Sternocleidomastoid (tissue), 1 donor: ENCODE results near the genes PHYH and ACBD7.

GRCh38 chr10:12844902-12845429 lies 156.5 kb downstream of the CCDC3 start:
- PRO-cap, result no peak

GRCh38 chr10:13088292-13088818 lies 11.6 kb upstream of the OPTN start:
- PRO-cap, result no peak

DNA sequence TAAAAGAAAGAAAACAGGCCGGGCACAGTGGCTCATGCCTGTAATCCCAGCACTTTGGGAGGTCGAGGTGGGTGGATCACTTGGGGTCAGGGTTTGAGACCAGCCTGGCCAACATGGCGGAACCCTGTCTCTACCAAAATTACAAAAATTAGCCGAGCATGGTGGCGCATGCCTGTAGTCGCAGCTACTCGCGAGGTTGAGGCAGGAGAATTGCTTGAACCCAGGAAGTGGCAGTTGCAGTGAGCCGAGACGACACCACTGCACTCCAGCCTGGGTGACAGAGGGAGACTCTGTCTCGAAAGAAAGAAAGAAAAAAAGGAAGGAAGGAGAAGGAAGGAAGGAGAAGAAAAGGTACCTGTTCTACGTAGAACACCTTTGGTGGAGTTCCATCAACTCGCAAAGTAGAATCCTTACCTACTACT lies 24.4 kb upstream of the MCM10 start:
- PRO-cap, result no peak

GRCh38 chr10:13299984-13300428 lies at the start of gene PHYH:
PHYH (minus strand) TSS chr10:13300064.
- PRO-cap, result bidirectional peak, plus-strand start at chr10:13300189, minus-strand start at chr10:13300064

DNA sequence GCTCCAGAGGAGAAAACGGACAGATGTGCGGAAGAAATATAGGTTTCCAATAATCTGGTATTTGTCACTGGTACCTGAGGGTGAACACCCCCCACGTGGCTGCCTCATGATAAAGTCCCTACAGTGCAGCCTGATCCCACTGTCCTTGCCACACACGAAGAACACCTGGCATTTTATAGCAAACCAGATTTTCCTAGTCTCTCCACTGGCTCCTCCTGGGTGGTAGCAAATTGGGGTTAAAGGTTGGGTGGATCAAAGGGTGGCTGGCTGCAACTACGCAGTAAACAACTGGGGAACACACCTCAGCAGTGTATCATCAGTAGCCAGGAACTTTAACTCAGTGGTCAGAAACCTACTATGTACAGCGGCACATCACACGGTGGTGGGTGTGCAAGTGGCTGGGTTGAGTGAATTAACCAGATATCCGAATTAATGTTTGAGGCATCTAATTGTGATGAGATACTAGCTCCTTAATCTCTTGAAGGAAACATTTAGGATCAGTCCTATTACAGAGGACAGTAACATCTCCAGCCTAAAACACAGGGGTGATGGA lies 10.2 kb downstream of the SEPHS1 start:
- PRO-cap, result no peak

DNA sequence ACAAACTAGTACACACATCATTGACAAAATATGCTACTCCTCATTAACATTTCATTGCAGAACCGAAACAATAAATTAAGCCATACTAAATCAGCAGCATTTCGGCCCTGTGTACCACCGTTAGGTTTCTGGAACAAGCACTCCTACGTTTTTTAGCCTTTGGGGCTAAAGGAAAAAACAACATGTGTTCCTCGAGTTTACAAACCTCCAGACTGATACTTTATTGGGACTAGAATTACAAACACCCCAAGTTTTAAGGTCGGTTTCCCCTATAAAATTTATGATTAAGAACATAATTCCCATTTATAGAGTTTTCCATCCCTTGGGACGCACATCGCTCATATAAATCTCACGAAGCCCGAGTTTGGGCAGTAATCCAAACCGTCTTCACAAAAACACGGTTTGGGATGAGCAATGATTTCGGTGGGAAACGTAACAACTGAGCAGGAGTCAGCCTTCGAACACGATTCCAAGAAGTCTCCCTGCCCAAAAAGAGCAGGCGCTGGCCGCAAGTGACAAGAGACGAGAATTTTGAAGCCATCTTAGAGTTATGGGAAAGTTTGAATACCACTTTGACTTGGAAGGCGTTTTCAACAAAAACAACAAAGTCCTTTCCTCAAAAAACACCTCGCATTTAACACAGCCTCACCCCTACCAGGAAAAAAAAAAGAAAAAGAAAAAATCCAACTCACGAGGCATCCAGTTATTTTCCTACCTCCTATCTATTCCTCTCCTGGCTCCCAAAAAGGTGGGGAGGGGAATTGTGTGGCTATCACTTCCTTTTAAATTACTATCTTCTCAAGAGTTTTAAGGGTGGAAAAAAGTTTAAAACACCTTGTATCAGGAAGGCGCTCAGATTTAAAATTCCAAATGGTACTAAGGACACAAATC lies 1.8 kb downstream of the SEPHS1 start:
- PRO-cap, result no peak

DNA sequence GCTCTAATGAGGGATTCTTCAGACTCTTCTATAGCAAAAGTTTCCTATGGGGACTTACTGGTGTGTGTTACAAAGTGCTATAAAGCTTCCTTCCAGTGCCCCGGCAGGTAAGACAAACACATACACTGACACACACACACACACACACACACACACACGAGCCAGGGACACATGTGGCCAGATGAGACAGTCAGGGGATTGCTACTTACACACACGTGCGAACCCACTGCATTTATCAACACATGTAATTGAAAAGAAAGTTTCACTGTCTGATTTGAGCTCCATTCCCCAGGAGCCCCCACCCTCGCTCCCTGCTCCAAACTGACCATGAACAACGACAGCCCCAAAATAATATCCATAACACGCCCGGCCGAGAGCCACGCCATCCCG lies 119.9 kb downstream of the PRPF18 start:
- PRO-cap, result no peak

- PRO-cap, result no peak
Measured at GRCh38 chr10:13717585-13717895, 130.8 kb downstream of the PRPF18 start.

- PRO-cap, result no peak
Measured at GRCh38 chr10:13717896-13719055, 131.5 kb downstream of the PRPF18 start.

DNA sequence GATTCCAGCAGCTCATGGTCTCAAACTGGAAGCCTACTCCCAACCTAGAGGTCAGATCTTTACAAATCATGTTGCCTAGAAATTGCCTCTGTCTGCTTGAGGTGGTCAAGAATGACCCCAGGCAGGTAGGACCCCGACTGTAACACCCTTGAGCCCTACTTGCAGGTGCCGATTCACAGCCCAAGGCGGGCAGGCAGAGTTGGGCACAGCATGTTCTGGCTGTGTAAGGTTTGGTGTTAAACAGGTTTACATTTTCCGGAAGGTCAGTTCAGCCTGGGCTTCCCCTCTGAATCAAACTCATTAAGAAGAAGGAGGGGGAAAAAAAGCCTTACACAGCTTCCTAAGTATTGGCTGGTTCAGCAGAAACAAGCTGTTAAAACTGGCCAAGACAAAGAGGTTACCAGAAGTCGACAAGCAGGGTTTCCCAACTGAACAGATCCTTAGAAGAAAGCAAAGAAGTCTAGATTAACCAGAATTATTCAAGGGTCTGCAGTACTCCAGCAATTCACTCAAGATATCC lies 132.6 kb downstream of the PRPF18 start:
- PRO-cap, result no peak

- PRO-cap, result no peak
Measured at GRCh38 chr10:13822996-13823472, 236.3 kb downstream of the PRPF18 start.

- PRO-cap, result no peak
Measured at GRCh38 chr10:13984654-13985506, 345.8 kb downstream of the FRMD4A start.

- PRO-cap, result no peak
Measured at GRCh38 chr10:13987427-13987912, 343.3 kb downstream of the FRMD4A start.

DNA sequence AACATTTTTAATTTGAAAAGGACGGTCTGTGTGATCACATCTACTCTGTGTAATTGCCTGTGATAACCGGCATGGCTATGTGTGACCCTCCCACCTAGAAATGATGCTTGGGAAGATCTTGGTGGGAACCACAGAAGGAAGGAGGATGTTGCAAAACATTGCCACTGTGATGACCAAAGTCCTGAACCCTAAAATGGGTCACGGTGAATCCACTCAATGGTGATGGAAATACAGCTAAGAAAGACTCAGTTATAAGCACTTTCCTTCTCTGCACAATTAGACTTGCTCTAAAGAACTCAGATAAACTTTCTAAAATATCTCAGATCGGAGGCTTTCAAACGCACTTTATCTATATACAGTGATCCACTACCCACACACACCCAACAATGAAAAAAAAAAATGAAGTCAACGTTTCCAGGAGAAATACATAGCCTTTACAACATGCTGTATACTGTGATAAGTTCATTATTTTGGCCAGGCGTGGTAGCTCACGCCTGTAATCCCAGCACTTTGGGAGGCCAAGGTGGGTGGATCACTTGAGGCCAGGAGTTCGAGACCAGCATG lies 221.4 kb upstream of the FRMD4A start:
- PRO-cap, result no peak

DNA sequence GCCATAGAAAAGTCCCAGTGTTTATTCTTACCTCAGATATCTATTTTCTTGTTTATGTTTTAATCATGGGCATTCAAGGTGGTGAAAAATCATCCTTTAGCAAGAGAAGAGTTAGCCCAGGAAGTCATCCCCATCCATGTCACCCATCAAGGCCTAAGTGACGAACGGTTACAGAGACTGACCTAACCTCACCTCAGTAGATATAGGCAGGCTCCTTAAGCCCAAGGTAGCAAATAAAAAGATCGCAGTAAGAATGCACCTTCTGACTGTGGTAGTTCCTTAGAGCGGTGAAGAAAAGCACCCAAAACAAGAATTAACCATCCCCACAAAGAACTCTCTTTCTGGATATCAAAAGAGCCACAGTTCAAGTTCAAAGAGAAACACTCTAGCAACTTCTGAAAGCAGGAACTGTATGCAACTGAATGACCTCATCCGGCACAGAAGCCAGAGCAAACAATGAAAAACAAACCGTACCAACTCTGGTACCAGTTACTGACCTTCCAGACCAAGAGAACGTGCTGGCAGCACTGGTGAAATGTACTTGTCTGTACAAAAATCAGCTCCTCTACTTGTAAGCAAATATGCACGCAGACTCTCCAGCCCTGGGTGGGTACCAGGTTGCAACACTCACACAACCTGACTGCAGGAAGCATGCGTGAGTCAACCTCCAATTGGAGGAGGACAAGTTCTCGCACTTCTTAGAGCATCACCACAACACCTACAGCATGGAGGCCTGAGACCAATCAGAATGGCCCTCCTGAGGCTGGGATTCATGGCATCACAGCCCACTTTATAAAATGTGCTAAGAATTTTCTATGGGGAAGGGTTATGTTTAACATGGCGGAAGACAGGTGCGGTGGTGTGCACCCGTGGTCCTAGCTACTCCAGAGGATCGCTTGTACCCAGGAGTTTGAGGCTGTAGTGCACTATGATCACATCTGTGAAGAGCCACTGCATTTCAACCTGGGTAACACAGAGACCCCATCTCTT lies 202.7 kb downstream of the FAM107B start:
- PRO-cap, result no peak

DNA sequence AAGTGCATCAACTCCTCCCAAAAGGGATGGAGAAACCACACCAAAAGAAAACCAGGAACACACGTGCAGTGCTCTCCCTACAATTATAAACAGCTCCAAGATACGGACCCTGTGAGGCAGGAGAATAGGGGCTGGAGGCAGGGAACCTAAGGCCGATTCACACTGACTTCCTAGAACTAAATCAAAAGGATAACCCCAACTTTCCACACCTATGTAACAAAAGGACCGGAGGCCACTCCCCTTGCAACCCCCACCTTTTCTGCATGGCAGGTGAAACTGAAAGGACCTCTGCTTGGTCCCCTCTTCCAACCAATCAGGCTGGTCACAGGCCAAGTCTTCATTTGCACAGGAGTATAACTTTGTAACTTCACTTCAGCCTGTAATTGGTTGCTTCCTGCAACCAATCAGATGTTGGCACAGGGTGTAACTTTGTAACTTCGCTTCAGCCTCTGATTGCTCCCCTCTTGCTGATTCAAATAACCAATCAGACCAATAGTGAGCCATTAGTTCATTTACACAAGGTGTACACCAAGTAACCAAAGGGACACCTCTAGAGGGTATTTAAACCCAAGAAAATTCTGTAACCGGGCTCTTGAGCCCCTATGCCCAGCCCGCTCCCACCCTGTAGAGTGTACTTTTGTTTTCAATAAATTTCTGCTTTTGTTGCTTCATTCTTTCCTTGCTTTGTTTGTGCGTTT lies 190.0 kb downstream of the FAM107B start:
- PRO-cap, result no peak

GRCh38 chr10:14601771-14602878 lies 172.6 kb downstream of the FAM107B start:
- PRO-cap, result no peak

DNA sequence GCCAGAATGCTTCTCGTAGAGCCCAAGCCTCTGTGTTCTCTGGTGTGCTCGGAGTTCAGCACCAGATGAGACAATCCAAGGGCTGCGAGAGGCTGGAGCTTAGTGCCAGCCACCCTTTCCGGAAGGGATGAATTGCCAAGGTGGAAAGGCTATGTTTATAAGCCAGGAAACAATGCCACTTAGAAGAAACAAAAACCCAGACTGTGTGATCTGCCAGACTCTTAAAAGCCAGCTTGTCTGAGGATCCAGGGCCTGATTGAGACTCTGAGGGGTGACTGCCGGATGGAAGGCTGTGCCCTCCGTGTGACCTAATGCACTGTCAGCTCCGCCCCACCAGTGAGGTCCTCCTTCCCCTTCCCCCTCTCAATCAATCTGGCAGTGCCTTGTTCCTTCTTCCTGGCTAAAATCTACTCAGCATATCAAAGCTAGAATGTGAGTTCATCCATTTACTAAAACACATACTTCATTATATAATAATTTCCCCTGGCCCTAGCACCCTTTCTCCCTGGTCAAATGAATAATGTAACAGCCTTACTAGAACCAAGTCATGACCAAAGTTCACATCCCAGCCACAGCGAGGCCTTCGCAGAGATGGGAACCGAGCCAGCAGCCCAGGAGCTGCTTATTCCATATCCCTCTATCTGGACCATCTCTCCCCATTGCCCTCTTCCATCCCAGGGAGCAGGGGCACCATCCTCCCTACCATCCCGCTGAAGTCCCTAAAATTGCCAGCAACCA lies 25.5 kb downstream of the FAM107B start:
- PRO-cap, result no peak

DNA sequence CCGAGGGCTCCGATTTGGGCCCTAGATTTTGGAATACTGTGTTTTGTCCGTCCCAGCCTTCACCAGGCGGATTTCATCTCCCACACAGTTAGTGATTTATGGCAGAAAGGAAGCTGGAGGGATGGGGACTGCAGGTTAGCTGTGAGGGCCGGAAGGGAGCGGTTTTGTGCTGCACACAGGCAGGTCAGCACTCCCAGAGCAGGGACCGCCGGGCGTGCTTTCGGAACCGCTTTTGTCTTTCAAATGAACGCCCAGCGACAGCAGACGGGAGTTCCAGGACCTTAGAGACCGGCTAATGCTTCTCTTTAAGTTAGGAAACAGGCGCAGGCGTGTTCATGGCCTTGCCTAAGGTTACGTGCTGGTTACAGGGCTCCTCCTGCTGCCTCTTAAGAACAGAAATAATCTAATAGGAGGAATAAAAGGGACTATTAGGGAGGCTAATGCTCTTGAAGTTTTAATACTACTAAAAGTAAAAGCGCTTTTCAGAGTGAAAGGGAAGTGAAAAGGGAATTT lies 698 bp downstream of the MEIG1 start:
- PRO-cap, result bidirectional peak, plus-strand start at position 190 of the sequence, minus-strand start at position 234 of the sequence

GRCh38 chr10:15088173-15089125 lies at the start of gene ACBD7:
ACBD7 (minus strand) TSS chr10:15088776.
- PRO-cap, result no peak